Brain (tissue), 1 donor: ENCODE results near the gene CTRC.

DNA sequence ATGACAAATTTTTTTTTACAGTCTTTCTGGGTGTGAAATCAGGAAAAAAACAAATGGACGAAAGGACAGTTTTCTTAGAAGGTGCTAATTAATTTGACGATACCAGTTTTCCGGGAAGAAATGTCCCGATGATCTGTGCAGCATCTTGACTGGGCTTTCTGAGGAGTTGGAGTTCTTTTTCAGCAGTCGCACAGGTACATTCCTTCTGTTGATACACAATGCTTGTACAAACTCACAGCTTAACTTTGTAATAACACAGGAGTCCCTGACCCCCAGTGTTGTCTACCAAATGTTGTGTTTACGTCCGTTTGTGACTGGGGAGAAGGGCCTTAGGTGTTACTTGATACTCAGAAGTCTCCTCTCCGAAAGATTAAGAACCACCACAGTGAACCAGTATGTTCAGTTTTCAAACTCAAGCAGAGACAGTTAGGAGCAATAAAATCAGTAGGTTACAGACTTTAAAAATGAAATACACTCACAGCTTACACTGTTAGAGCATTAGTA, 61.4 kb downstream of the PRDM2 start:
- RRBS, result no CpG with 5 or more reads among the region's 8 CpGs

GRCh38 chr1:13780835-13782109, 81.3 kb downstream of the PRDM2 start:
- RRBS, result no CpG with 5 or more reads among the region's 25 CpGs

GRCh38 chr1:13799559-13800220, 99.7 kb downstream of the PRDM2 start:
- RRBS, result no CpG with 5 or more reads among the region's 8 CpGs

- RRBS, result no CpG with 5 or more reads among the region's 11 CpGs
These were observed 101.7 kb downstream of the PRDM2 start for GRCh38 chr1:13801557-13802139.

GRCh38 chr1:13916254-13916888, 216.4 kb downstream of the PRDM2 start:
- RRBS, result no CpG with 5 or more reads among the region's 6 CpGs

GRCh38 chr1:14553972-14554282, 44.6 kb upstream of the KAZN start:
- RRBS, result no CpG with 5 or more reads among the region's 4 CpGs

GRCh38 chr1:14597584-14598023, 881 bp upstream of the KAZN start:
- RRBS, result no CpG with 5 or more reads among the region's 6 CpGs

DNA sequence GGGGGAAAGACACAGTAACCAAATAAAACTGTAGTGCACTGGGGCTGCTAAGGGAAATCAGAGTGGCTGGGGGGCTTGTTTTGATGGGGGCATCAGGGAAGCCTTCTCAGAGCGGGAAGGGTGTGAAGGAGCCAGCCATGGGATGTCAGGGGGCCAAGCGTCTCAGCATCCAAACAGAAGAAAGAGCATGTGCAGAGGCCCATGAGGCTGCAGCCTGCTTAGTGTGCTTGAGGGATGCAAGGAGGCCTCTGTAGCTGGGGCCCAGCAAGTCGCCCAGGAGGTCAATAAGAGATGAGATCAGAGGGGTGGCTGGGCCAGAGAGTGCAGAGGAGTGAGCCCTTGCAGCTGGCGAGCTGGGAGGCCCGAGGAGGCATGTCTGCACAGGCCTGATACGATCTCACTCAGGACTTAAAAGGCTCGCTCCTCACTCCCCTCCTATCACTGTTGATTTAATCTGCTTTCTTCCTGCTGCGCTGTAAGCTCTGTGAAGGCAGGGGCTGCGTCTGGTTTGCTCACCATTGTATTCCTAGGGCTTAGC, 28.7 kb downstream of the KAZN start:
- RRBS, result no CpG with 5 or more reads among the region's 9 CpGs

DNA sequence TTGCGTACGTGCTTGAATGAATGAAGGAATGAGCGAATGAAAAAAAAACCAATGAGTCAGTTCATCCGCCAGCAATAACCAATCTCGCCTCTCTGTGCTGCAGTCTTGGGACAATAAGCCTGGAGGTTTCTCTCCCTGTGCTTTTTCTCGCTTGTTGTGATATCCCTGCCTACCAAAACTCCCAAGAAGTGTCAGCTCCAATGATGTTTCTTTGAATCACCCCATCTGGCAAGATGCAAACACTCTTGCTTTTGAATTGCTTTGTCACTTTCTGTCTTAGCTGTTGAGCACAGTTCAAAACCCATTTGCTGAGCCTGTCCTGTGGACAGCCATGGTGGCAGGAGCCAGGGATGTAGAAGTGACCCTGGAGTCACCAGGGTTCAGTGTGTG, 144.0 kb downstream of the KAZN start:
- RRBS, result no CpG with 5 or more reads among the region's 6 CpGs

DNA sequence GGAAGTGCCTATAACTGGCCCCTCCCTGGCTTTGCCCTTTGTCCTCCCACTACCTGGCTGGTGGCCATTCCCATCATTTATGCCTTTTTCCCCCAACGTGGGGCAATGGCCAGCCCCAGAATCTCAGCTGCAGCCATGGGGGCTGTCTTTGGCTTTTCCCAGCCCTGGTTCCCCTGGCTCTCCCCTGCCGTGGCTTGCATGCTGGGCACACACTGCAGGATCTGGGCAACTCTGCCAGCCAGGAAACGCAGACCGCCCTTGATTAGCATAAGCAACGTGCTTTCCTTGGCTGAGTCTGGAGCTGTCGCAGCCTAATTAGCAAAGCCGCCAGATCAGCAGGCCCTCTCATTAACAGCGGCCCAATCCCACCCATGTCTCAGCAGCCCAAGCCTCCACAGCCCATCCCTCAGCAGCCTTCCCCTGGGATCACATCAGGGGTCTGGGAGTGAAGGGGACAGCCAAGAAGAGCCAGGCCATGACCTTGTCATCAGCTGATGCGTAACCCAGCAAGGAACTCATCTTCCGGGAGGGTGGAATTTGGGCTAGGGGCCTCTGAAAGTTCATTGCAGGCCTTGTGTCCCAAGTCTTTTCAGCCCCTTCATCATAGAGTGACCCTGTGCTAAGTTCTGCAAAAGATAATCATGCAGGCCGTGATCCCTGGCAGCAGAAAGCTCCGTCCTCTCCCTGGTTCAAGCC, 258.3 kb upstream of the TMEM51 start:
- RRBS, result no CpG with 5 or more reads among the region's 12 CpGs

DNA sequence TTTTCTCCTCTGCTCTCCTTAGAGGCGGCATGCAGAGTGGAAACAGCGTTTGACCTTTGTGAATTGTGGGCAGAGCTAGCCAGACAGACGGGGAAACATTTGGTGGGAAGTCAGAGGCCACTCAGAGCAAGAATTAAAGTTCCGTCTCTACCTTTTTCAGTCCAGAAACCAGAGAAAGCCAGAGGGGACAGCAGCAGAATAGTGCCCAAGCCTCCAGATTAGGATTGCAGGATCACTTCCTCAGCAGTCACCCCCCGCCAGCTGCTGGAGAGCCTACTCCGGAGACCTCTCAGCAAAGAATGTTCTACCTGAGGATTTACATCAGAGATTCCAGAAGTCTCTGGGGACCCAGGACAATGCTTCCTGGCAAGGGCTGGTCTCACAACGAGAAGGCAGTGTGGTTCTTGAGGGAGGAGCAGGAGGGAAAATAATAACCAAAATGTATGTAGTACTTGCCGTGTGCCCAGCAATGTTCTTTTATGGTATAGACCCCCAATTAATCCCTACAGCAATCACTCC, 210.4 kb upstream of the TMEM51 start:
- RRBS, result no CpG with 5 or more reads among the region's 8 CpGs

- RRBS, result no CpG with 5 or more reads among the region's 15 CpGs
These were observed 36.4 kb upstream of the TMEM51 start for GRCh38 chr1:15116958-15117812.

- RRBS, result no CpG with 5 or more reads among the region's 6 CpGs
These were observed 15.7 kb upstream of the TMEM51 start for GRCh38 chr1:15137961-15138222.

- RRBS, result no CpG with 5 or more reads among the region's 16 CpGs
These were observed 13.8 kb upstream of the TMEM51 start for GRCh38 chr1:15139533-15140393.

GRCh38 chr1:15178709-15179630, 25.4 kb downstream of the TMEM51 start:
- RRBS, result no CpG with 5 or more reads among the region's 10 CpGs

GRCh38 chr1:15213278-15213784, 33.7 kb upstream of the FHAD1 start:
- RRBS, result no CpG with 5 or more reads among the region's 7 CpGs

DNA sequence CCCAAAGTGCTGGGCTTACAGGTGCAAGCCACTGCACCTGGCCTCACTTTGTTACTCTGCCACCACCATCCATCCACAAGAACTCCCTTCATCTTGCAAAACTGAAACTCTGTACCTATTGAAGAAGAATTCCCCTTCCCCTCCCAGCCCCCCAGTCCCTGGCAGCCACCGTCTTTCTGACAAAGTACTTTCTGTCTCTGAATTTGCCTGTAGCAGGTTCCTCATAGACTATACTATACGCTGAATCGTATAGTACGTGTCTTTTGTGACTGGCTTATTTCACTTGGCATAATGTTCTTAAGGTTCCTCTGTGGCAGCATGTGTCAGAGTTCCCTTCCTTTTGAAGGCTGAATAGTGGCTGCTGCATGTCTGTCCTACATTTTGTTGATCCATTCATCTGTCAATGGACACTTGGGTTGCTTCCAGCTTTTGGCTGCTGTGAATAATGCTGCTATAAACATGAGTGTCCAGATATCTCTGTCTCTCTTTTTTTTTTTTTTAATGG, 11.1 kb downstream of the FHAD1 start:
- RRBS, result no CpG with 5 or more reads among the region's 4 CpGs

DNA sequence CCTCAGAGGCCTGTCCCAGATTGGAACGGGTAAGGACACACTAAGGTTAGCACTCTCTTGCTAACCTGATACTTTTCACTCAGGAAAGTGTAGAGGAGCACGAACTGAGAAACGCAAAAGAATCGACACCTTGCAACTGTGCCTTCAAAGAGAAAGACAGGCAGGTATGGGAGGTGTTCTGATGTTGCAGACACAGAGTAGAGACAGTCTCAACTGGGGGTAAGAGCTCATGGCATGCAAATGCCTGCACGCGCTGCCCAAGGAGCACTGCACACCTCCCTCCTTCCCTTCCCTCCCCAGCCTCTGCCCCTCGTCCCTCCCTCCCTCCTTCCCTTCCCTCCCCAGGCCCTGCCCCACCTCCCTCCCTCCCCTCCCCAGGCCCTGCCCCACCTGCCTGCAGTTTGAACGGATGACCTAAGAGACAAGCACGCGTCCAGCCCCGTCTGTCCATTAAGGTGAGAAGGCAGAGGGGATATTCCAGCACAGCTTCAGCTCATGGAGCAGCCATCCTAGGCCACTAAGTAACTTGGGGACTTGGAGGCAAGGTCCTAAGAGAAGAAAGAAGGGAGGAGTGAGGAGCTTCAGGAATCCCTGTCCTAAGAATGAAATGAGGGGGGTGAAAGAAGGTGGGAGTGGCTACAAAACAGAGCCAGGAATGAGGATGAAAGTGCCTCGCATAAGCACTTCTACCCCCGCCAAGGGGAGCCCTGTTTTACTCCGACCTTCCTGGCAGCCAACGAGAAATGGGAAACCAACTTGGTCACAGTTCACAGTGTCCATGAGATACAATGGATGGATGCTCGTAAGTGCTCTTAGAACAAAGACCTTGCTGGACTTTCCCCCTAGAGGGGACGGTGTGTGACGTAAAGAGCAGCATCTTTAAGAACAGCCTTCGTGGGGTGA, 21.5 kb upstream of the EFHD2 start:
- RRBS, result no CpG with 5 or more reads among the region's 19 CpGs

DNA sequence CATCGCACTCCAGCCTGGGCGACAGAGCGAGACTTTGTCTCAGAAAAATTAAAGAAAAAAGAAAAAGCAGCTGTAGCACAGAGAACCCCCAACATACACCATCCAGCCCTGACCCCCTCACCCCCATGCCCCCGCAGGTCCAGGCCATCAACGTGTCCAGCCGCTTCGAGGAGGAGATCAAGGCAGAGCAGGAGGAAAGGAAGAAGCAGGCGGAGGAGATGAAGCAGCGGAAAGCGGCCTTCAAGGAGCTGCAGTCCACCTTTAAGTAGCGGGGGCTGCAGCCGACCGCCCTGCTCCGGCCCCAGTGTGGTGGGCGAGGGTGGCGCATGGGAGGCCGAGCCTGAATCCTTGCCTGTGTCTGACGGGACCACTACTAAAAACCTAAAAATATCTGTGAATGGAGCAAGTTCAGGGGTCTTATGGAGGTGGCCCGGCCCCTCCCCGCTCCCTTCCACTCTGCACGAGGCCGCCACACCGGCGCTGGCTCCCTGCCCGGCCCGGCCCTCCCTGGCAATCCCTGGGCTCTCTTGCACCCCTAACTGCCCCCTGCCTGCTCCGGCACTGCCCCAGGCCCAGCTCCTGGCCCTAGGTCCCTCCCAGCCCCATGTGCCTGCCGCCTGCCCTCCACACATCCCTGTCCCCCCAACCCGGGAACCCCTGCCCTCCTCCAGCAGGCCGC, 9.6 kb upstream of the CTRC start:
- RRBS, result 79% methylated on average over 7 of the region's 30 CpGs

GRCh38 chr1:15438118-15438589, at the start of gene CTRC:
Gene CTRC (plus strand): TSS chr1:15438443.
- RRBS, result no CpG with 5 or more reads among the region's 8 CpGs